Metastatic Liver Carcinoma in the Adrenal Gland (tissue), 2 donors: ENCODE data around the genes PIP5KL1, SWI5, DYNC2I2 and SET.

DNA sequence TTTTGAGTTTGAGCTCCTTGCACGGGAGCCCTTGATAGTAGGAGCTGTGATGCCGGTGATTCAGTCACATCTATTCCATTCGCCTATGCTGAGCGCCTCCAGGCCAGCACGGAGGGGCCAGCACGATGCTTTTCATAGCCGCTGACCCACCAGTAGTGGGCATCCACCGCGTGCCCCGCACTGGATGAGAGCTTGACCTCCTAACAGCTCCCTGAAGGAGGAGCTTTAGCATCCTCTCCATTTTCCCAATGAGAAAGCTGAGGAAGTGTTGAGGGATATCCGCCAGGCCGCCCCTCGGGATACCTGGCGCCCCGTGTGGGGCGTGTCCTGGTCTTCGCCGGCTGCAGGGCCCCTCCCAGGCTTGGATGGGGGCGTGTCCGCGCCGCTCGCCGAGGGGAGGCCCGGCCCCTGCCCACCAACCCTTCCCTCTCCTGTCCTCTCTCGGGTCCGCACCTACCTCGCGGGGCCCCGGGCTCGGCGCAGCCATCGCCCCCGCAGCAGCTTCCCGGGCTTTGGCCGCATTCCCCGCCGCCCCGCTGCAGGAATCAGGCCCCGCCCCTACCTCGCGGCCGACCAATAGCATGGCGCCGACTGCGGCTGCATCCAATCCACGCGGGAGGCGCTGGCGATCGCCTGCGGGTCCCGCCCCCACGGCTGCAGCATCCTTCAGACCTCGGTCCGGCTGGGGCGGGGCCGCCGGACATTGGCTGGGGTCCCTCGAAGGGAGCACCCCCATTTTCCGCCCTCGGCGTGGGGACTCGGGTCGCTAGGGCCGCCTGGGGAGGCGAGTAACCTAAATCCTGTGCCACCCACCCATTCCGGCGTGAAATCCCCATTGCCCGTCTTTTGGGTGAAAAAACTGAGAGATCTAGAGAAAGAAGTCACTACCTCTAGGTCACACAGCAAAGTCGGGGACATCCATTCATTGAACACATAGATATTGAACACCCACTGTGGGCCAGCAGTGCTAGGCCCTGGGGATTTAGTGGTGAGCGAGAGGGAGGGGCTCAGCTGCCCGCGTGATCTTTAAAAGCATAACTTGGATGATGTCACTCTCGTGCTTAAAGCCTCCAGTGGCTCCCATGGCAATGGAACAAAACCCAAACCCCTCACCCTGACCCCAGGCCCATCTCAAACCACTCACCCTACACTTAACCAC, at the start of gene PIP5KL1:
Gene PIP5KL1, minus strand, starts transcription at position 512 of the 1,159 bp plus-strand sequence.
- PRO-cap, 2 experiments = no peak in any of the 2 experiments

GRCh38 chr9:127931425-127931648, 760 bp upstream of the PIP5KL1 start:
- PRO-cap, 2 experiments = no peak in any of the 2 experiments

DNA sequence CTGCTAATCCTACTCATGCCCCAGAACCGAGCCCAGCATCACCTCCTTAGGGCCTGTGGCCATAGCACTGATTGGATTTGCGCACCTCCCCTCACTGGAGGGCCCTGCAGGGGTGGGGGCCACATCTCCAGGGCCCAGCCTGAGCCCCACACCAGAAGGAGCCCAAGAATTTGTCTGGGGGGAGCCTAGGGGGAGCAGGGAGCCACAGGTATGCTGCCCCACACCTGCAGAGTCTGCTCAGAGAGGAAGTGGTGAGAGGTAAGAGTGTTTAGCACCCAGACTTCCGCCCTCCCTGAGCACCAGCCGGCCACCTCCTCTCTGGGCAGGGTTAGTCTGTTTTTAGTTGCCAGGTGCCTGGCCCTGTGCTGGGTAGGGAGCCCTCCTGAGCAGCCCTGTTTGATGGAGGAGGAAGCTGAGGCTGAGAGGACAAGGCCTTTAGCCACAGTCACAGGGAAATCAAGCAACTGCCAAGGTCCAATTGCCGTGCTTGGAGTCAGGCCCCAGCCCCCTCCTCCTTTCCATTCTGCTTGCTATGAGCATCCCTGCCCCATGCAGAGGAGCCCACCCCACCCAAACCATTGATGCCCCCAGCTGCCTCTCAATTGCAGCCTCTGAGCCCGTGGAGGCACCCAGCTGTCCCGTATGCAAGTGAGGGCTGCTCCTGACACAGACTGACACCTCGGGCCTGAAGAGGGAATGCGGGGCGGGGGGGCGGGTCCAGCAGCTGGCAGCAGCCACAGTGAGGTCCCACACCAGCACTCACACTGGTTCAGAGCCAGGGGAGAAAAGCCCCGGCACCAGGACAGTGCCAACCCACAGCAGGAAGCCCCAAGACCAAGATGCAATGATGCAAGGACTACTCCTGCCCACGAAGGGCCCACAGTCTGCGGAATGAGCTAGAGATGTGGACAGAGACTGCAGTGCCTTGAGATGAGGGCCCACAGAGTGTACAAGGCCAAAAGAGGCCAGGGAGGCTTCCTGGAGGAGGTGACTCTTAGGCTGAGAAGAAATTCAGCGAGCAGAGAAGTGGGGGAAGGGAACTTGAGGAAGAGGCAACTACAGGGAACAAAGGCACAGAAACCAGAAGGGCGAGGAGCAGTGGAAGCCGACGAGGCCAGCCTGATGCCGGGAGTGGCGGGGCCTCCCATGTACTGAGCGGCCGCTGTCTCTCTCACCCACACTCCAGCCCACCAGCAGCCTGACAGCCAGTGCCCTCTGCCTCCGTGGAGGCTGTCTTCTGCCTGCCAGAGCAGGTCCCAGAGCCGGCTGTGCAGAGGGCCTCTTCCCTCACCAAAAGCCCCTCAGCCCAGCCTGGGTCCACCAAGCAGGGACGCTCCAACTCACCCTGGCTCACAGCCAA, 9.5 kb downstream of the EEIG1 start:
- PRO-cap, 2 experiments = no peak in any of the 2 experiments

- PRO-cap, 2 experiments = peak in 2 of 2 experiments; most common plus-strand start chr9:127980641 (in 1); most common minus-strand start chr9:127980536 (in 2)
Observed at GRCh38 chr9:127979867-127980897, 607 bp downstream of the EEIG1 start.

GRCh38 chr9:128073135-128073845, 5.3 kb downstream of the SLC25A25 start:
- PRO-cap, 2 experiments = no peak in any of the 2 experiments

DNA sequence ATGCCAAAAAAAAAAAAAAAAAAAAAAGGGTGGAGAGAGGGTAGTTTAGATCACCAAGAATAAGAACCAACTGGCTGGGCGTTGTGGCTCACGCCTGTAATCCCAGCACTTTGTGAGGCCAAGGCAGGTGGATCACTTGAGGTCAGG, 11.2 kb downstream of the SLC25A25 start:
- PRO-cap, 2 experiments = no peak in any of the 2 experiments

DNA sequence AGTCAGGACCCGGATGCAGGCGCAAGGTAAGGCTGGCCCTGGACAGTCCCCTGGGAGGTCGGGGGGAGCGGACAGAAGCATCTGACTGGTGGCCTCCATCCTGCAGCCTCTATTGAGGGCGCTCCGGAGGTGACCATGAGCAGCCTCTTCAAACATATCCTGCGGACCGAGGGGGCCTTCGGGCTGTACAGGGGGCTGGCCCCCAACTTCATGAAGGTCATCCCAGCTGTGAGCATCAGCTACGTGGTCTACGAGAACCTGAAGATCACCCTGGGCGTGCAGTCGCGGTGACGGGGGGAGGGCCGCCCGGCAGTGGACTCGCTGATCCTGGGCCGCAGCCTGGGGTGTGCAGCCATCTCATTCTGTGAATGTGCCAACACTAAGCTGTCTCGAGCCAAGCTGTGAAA, 20.4 kb downstream of the PTGES2 start:
- PRO-cap, 2 experiments = no peak in any of the 2 experiments

- PRO-cap, 2 experiments = peak in 1 of 2 experiments; most common plus-strand start chr9:128114508 (in 1); most common minus-strand start chr9:128114420 (in 1)
Observed at GRCh38 chr9:128113529-128115001, 13.5 kb downstream of the PTGES2 start.

GRCh38 chr9:128257428-128258469, 18.1 kb downstream of the GOLGA2 start:
- PRO-cap, 2 experiments = no peak in any of the 2 experiments

- PRO-cap, 2 experiments = peak in 2 of 2 experiments; most common plus-strand start chr9:128276293 (in 2)
Observed at GRCh38 chr9:128276108-128276391, at the start of gene SWI5. TSS of gene SWI5 (plus strand) at chr9:128276276.

- PRO-cap, 2 experiments = no peak in any of the 2 experiments
Observed at GRCh38 chr9:128279117-128279965, 3.3 kb downstream of the SWI5 start.

DNA sequence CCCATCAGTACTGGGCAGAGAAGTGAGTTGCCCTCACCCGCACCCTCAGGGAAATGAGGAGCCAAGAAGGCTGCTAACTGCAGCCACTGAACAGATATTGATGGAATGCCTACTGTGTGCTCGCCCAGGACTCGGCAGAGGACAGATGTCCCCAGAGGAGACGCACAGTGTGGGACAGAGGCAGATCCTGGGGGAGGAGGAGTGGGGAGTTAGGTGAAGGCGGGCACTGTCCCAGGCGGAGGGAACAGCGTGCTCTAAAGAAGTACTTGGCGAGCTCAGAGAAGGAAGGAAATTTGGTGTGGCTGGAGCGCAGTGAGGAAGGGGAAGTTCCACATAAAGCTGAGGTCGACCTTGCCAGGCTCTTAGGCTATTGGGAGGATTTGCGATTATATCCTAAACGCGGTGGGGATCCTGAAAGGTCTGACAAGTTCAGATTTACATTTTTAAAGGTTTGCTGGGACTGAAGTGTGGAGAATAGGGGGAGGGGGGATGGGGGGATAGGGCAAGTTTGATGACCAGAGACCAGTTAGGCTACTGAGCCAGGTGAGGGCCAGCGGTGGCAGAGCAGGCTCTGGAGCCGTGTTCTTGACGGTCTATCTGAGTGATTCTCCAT, 23.6 kb upstream of the CERCAM start:
- PRO-cap, 2 experiments = no peak in any of the 2 experiments

DNA sequence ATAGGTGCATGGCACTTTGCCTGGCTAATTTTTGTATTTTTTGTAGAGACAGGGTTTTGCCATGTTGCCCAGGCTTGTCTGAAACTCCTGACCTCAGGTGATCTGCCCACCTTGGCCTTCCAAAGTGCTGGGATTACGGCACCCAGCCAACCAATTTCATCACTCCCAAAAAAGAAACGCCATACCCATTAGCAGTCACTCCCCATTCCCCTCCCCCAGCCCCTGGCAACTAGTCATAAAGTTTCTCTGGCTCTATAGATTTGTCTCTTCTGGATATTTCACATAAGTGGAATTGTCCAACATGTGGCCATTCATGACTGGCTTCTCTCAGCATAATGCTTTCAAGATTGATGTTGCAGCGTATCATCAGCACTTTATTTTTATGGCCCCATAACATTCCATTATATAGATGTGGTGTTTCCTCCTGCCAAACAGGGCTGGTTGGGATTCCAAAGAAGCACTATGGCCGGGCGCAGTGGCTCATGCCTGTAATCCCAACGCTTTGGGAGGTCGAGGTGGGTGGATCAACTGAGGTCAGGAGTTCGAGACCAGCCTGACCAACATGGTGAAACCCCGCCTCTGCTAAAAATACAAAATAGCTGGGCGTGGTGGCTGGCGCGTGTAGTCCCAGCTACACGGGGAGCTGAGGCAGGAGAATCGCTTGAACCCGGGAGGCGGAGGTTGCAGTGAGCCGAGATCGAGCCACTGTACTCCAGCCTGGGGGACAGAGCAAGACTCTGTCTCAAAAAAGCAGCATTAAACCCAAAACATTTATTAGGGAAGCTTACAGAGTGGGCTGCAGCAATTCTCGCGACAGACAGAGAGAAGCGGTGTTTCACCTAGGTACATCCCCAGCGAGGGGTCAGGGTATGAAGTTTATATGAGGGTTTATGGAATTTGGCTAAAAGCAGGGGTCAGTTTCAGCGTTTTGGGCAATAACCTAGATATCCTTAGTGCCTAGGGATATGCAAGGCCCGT, 1.1 kb upstream of the GLE1 start:
- PRO-cap, 2 experiments = no peak in any of the 2 experiments

DNA sequence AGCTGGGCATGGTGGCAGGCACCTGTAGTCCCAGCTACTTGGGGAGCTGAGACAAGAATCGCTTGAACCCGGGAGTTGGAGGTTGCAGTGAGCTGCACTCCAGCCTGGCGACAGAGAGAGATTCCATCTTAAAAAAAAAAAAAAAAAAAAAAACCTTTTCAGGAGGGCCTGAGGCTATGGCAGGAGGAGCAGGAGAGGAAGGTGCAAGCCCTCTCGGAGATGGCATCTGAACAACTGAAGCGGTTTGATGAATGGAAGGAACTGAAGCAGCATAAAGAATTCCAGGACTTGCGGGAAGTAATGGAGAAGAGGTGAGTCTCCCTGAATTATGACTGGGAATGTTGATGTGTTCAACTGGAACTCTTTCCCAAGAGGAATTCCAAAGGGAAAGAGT, 18.0 kb downstream of the GLE1 start:
- PRO-cap, 2 experiments = no peak in any of the 2 experiments

DNA sequence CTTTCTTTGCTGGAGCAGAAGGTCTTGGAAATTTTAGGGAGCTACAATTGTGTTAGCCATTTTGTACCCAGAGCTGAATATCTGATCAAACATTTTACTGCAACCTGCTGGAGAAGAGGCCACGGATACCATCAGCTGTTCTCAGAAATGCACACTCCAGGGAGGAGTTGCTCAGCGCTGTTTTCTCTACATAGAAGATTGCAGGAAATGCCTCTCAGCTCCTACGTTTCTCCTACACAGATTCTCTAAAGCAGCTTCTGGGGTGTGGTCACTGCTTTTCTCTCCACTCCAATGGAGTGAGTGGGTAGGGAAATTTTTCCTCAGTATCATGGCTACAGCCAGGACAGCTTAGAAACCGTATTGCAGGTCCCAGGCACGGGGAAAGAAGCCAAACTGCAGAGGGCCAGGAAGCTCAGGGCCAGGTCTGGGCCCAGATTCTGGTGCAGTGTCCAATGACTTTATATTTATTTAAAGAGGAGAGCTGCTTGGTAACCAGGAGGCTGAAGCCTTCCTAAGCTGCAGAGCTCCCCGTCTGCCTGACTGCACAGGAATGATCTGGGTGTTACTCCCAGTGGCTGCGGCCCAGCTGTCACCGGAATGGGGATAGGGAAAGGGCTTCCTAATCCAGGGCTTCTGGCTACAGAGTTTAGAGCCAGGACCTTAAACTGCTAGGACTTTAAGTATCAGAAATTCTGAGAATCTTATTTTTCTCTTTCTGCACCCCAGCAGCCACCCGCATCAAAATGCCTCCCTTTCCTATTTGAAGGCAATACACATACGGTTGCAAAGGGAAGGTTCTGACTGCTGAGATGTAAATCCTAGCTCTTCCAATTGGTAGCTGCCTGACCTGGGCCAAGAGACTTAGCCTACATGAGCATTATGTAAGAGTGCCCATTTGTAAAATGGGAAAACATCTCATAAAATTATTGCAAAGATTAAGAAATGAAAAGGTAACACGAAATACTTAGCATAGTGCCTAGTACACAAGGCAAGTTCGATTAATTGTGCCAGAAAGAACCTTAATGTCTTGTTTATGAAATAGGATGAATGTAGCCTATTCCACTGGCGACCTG, 1.4 kb upstream of the SPTAN1 start:
- PRO-cap, 2 experiments = no peak in any of the 2 experiments

GRCh38 chr9:128551864-128552483, 413 bp upstream of the SPTAN1 start:
- PRO-cap, 2 experiments = peak in 2 of 2 experiments; most common plus-strand start chr9:128552160 (in 2); most common minus-strand start chr9:128552042 (in 2)

DNA sequence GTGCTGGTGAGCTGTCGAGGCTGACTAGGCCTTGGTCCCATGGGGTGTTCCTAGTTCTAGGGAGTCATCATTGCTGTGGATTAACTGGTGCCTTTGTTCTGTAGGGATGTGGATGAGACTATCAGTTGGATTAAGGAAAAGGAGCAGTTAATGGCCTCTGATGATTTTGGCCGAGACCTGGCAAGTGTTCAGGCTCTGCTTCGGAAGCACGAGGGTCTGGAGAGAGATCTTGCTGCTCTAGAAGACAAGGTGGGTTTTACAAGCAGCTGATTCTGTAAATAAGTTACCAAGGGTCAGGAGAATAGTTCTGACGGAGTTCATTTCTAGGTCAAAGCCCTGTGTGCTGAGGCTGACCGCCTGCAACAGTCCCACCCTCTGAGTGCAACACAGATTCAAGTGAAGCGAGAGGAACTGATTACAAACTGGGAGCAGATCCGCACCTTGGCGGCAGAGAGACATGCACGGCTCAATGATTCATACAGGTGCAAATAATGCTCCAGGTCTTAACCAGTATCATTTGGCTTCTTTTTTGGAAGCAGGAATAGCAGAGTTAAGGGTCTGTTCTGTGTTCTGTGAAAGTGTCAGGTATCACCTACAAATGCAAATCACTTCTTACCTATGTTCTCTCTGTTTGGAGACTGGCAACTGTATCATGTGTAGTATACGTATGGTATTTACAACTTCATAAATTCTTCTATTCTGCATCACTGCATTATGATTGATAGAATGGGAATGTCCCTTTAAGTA, 24.8 kb downstream of the SPTAN1 start:
- PRO-cap, 2 experiments = no peak in any of the 2 experiments

GRCh38 chr9:128594127-128594396, 41.7 kb downstream of the SPTAN1 start:
- PRO-cap, 2 experiments = no peak in any of the 2 experiments

- PRO-cap, 2 experiments = peak in 2 of 2 experiments; most common plus-strand start chr9:128656788 (in 1); most common minus-strand start chr9:128656658 (in 2)
Observed at GRCh38 chr9:128656237-128657443, at the start of gene DYNC2I2. TSS of gene DYNC2I2 (minus strand) at chr9:128656847.

GRCh38 chr9:128688181-128689337, at the start of gene SET:
TSS of gene SET (plus strand) at chr9:128689222.
- PRO-cap, 2 experiments = peak in 2 of 2 experiments; most common plus-strand start chr9:128688498 (in 1); most common minus-strand start chr9:128688532 (in 1)